GM19239 (cell line): ENCODE measurements around the gene CHST11.

DNA sequence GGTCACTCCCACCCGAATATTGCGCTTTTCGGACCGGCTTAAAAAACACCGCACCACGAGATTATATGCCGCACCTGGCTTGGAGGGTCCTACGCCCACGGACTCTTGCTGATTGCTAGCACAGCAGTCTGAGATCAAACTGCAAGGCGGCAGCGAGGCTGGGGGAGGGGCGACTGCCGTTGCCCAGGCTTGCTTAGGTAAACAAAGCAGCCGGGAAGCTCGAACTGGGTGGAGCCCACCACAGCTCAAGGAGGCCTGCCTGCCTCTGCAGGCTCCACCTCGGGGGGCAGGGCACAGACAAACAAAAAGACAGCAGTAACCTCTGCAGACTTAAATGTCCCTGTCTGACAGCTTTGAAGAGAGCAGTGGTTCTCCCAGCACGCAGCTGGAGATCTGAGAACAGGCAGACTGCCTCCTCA is 61.1 kb downstream of the C12orf42 start:
- RRBS = no CpG with 5 or more reads among the region's 17 CpGs

DNA sequence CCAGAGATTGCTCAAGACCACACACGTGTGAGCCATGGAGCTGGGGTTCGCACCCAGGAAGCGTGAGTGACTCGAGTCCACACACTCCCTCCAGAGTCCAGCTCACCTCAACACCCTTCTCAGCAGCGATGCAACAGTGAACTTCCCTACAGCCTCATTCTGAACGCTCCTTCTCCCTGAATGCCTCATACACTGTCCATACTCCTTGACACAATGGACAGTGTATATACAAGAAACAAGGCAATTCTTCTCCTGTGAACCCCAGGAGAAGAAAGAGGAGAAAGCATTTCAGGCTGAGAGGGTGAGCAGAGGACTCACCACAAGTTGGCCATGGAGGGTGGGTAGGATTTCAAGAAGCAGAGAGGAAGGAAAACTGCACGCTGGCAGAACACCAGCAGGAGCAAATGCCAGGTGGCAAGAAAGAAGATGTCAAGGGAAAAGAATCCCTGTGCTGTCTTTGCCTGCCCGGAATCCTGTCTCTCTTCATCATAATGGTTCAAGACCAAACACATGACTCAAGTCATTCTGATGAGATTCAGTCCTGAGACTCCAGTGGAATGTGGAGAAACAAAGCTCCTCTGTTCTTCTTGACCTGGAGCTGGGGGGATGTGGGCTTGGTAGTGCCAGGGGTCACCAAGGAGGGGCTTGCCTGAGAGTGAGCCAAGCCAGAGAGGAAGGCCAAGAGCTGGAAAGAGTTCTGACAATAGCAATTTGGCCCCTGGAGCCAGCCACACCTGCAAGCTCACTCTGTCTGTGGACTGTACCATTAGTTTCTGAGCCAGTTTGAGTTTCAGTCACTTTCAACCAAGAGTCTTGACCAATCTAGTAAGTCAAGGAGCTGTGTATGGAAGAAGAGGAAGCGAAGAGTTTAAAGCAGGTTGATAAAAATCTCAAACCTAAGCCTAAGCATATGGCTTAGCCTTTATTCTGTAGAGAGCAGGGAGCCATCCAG is 38.8 kb downstream of the NT5DC3 start:
- RRBS = no CpG with 5 or more reads among the region's 9 CpGs

DNA sequence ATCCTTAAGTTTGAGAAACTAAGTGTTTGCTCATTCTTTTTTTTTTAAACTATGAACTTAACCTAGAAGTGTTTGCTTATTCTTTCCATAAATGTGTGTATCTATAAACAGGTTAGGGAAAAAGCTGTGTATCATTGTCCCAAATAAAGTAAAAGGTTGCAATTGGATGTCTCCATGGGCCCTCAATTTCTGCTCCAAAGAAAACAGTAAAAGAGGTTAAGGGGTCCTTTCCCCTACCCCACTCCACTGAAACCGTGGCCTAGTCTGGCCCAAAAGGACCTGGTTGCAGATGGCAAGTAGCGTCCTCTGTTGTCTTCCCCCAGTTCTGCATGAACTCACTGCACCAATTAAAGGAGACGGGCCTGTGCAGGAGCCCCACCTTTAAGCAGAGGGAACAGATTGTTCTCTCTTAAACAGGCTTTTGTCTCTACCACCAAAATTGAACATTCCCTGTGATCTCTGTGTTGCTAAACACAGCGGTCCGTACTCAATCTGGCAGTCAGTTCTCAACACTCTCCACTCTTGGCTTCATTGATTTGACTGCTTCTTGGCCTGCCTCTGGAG is 7.7 kb upstream of the NT5DC3 start:
- RRBS = no CpG with 5 or more reads among the region's 5 CpGs

DNA sequence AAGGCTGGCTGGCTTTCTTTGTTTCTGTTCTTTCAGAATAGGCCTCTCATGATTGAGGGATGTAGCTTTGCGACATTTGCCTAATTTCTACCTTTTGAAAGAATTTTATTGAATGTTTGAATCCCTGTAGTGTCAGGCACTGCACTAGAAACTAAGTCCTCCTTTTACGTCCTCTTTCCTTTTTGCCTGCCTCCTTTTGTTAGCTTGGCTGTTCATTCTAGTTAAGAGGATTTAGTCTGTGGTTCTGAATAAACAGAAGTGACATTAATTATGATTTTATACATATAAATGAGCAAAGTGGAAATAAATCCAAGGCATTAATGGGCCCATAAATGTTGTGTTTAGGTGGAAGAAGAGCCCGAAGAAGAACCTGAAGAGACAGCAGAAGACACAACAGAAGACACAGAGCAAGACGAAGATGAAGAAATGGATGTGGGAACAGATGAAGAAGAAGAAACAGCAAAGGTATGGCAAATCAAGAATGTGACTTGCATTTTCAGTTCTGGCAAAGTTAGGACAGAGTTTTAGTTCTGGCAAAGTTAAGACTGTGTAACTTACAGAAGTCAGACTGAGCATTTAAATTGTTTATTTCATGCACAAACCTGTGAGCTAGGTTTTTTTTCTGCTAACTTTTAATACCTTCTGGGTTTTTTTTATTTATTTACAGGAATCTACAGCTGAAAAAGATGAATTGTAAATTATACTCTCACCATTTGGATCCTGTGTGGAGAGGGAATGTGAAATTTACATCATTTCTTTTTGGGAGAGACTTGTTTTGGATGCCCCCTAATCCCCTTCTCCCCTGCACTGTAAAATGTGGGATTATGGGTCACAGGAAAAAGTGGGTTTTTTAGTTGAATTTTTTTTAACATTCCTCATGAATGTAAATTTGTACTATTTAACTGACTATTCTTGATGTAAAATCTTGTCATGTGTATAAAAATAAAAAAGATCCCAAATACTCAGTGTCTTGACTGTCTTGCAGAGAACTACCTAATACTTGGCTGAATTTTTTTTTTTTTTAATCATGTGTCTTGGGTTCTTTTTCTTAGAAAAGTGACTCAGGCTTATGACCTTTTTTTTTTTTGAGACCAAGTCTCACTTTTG is 9.7 kb downstream of the UQCC6 start:
- RRBS = no CpG with 5 or more reads among the region's 4 CpGs

DNA sequence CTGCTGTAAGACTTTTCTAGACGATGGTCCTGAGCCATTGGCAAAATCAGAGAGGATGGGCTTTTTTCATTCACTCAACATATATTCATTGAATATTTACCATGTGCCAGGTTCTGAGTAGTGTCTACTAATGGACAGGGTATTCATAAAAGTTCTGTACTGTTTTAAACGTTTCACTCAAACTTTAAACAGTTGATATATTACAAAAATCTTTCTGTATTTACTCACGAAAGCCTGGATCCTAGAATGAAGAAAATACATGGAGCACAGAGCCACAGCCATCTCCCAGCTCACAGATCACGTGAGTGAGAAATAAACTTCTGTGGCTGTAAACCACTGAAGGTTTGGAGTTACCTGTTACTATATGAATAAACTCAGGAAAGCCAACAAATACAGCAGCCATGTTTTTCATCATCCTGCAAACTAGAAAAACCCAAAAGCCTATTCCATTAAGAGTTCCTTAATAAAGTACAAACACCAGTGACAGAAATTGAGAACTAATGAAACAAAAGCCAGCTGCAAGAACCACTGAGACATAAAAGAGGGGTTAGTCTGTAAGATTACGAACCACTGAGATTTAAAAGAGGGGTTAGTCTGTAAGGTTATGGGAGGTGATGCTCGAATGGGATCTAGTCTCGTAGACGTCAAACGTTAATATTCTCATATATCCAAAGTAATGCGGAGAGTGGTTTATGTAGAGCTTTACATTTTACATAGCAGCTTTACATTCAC is 820 bp upstream of the TDG start:
- RRBS = no CpG with 5 or more reads among the region's 10 CpGs

DNA sequence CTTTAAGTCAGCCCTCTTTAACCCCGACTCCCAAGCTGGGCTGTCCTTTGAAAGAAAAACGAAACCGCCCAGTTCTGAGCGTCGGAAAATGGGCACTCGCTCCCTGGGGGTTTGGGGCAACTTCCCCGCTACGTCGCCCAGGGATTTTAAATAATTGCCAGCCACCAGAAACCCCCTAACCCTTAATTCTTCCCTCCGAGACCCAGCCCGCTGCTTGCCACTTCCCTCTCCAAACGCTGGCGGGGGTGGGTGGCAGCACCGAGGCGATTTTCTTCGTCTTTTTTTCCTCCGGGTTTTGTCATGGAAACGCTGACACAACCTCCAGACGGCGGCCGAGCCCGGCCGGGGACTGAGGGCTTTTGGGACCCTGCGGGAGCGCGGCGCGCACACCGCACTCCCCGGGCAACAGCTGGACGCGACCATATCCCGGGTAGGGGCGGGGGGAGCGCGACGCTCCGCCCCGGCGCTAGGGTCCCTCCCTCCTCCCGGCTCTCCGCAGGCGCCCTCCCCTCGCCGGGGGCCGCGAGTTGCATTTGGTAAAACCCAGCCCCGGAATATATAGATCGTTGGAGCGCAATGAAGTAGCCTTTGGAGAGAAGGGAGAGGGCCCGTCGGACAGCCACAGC is at the start of gene CHST11:
TSS of gene CHST11 (plus strand) at position 532 of the 626 bp plus-strand sequence.
- RRBS = 1% methylated on average over 14 of the region's 52 CpGs

DNA sequence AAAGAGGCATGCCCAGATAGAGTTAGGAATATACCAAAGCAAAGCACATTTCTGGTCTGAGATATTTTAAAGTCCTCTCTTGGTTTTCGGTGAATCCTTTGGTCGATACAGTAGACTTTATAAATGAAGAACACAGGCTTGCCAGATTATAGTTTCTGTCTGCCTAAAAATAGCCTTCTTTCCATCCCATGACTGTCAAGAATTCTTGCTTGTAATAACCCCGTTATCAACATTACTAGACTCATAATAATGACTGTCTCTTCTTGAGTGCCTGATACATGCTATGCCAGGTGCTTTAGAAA is 30.1 kb downstream of the CHST11 start:
- RRBS = no CpG with 5 or more reads among the region's 3 CpGs

GRCh38 chr12:104559727-104560244 is 103.0 kb downstream of the CHST11 start:
- RRBS = no CpG with 5 or more reads among the region's 1 CpG

DNA sequence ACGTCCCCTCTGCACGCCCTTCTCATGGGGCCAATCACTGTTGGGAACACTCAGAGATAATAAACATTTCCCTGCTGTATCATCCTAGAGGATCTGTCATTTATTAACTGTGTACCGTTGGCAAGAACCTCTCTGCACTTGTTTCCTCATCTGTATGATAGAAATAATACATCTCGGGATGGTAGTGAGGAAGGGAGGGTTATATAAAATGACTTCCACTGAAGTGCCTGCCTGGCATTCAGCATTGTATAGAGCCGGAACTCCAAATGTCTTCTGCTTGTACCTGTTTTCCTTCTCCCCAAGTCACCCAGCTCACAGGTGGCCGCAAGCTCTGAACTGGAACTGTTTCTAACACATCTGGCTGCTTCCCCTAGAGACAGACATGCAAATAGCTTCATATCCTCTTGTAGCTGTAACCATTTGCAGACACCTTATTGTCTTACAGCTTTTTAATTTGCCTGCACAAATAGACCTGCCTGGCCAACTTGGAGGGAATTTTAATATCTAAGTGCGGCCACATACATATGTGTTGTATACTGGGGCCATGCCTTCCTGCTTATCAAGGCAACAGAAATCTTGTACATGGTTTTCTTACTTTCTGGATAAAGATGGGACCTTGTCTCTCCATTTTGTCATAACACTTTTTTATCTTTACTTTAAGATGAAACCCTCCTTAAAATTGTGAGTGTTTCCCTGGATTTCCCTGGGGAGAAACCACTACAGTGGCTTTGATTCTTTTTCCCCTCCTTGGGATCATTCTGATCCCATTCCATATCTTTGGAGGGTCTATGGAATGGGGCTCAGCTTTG is 126.0 kb downstream of the CHST11 start:
- RRBS = no CpG with 5 or more reads among the region's 7 CpGs

DNA sequence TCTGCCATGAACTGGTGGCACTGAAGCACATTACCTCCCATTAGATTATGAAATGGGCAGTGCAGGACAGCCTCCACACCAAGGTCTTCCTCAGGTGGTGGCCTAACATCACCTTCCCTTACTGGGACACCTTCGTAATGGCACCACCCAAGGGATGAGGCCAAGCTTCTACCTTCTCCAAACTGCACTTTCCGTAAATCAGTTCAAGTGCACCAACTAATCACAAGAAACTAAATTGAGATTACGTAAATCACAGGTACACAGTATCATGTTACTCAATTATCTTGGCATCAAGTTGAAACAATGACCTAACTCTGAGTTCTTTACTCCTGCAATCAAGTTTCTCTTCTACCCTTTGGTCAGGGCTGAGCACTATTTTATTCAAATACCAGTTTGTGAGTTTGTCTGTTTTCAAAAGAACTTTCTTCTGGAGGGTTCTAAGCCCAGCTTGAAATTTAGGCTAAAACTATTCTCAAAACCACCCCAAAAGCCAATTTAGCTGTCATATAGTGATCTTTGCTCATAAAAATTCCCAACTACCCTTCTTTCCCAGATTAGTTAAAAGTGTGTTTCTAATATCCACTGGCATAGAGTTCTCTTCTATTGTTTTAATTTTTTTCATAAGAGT is 13.7 kb downstream of the SLC41A2 start:
- RRBS = no CpG with 5 or more reads among the region's 3 CpGs

DNA sequence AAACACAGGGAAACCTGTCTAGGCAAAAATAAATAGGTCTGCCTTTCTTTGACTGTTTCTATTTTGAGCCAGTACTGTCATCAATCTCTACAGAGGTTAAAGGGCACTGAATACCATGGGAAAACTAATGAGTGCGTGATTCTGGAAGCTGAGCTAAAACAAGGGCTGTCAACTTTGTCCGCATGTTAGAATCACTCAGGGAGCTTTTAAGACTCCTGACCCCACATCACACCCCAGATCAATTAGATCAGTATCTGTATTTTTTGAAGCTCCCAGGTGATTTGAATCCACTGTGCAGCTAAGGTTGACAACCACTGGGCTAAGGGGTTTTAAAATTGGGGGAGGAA is 38.9 kb downstream of the NOPCHAP1 start:
- RRBS = no CpG with 5 or more reads among the region's 2 CpGs

DNA sequence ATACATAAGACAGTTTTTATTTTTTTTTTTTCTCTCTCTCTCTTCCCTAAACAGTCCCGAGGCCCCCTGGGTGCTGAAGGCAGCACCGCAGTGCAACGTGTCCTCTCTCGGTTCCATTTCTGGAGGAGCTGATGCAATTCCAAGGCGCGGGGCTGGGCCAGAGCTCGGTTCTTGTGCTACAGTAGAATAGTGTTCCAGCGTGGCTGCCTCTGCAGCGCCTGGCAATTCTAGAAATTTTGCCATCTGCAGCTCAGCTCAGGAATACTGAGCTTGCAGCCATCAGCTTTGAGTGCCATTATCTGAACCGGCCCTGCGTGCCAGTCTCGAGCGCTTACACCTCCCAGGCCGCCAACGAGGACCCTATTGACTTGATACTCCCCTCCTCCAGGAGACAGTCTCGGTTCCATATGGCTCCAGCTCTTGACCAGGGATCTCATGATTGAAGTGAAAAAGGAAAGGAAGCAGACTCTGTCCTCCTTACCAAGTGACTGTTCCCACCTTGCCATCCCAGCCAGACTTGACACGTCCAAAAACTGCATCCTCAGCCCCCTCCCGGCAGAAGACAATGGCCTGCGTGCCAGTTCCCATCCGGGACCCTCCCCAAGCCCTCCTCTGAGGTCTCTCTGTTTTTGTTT is 538 bp downstream of the ALDH1L2 start:
- RRBS = 10% methylated on average over 2 of the region's 20 CpGs

DNA sequence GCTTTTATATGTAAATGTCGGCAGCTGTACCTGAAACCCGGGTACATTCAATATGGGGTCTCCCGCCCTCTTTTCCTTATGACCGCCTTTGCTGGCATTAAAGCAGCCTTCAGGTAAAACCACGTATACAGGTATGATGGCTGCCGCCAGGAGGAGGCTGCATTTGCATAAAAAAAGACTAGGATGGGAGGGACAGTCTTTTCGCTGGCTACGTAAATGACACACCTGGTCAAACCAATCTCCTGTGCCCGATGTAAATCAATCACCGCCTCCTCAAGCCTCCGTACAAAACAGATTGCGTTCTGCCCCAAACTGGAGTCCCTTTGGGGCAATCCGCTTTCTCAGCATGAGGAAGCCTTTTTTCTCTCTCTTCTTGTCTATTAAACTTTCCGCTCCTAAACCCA is 8.1 kb upstream of the ALDH1L2 start:
- RRBS = no CpG with 5 or more reads among the region's 14 CpGs

DNA sequence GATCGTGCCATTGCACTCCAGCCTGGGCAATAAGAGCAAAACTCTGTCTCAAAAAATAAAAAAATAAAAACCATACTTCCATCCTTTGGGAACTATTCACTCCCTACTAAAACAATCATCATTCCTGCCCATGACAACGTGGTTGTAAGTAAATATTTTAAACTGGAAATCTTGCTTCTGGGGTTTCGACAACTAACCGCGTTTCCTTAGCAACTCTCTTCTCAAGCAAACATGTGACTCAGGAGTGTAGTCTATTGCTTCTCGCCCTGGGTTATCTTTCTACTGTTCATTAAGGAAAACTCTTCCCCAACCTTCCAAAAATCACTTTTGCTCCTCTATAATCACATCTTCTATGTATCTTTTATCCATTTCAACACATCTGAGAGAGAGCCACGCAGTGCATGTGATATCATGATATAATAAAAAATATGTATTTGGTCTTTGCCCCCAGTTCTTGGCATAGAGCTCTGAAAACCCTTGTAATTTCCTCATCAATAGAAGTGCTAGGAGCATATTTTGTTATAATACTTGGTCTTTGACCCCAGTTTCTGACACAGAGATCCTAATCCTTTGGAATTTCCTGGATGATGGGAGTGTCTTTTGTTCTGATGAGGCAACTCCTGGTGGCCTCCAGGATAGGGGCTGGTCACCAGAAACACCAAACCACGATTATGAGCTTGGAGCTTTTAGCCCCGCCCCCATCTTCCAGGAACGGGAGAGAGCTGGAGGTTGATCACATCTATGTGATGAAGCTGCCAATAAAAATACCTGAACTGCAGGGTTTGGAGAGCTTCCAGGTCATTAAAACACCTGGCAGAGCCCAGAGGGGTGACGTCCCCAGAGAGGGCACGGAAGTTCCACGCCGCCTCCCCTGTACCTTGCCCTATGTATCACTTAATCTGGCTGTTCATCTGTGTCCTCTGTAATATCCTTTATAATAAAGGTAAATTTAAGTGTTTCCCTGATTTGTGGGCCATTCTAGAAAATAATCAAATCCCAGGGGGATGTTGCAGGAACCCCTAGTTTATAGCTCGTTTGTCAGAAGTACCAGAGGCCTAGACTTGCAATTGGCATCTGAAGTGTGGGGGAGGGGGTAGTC is 21.5 kb downstream of the APPL2 start:
- RRBS = no CpG with 5 or more reads among the region's 15 CpGs

GRCh38 chr12:105628083-105628663 is 297.7 kb downstream of the C12orf75 start:
- RRBS = no CpG with 5 or more reads among the region's 28 CpGs

GRCh38 chr12:106083867-106084346 is 54.8 kb downstream of the NUAK1 start:
- RRBS = 60% methylated on average over 2 of the region's 11 CpGs

GRCh38 chr12:106107446-106107897 is 31.3 kb downstream of the NUAK1 start:
- RRBS = no CpG with 5 or more reads among the region's 3 CpGs

DNA sequence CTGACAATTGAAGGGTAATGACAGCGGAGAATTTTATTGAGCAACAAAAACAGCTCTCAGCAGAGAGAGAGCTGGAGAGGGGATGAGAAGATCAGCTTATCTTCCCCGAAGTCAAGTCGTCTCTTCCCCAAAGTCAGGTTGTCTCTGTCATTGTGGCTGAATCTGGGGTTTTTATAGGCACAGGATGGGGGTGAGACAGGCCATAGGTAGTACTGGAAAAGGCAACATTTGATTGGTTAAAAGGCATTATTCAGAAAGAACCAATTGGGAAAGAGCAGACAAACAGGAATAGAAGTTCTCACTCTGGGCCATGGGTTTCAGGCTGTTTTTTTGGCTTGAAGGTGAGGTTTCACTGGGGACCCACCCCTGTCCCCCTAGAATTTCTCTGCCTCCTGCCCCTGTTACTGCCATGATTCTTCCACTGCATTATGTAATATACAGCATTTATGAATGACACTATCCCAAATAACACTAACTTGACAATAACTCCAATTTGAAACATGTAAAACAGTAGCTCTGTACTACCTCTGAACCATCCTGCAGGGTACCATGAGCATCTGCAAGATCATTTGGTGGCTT is 23.0 kb upstream of the TCP11L2 start:
- RRBS = no CpG with 5 or more reads among the region's 3 CpGs

DNA sequence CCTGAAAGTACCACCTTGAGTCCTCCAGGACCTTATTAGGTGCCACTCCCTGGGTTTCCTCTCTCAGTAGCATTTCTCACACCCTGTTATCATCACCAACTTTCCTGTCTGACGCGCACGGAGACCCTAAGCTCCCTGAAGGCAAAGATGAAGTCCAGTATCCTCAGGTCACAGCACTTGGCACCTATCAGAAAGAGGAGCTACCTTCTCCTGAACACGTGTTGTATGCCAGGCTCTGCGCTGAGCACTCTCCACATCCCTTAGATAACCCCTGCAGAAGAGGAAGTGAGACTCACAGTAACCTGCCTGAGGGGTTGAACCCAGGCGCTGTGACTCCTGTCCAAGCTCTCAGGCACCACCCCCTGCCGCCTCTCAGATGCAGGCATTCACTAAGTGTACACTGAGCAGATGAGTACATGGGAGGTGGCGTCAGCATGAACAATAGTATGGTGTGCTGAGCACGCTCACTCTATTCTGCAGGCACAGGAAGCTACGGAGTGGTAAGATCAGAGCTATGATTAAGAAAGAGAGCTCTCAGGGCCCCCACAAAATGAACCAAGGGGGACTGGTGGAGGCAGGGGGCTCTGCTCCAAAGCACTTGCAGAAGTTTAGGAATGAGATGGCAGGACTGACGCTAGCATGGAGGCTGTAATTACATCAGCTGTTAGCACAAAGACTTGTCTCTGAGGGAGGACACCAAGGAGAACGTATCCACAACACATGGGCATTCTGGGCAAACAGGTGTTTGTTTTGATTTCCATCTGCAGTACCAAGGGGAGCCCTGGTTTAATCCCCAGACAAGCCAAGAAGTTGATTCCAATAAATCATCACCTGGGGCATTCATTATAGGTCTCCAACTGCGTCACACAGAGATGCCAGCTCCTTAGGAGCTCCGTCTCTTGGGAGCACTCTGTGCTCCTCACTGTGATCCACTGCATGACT is 20.8 kb upstream of the RIC8B start:
- RRBS = no CpG with 5 or more reads among the region's 14 CpGs

DNA sequence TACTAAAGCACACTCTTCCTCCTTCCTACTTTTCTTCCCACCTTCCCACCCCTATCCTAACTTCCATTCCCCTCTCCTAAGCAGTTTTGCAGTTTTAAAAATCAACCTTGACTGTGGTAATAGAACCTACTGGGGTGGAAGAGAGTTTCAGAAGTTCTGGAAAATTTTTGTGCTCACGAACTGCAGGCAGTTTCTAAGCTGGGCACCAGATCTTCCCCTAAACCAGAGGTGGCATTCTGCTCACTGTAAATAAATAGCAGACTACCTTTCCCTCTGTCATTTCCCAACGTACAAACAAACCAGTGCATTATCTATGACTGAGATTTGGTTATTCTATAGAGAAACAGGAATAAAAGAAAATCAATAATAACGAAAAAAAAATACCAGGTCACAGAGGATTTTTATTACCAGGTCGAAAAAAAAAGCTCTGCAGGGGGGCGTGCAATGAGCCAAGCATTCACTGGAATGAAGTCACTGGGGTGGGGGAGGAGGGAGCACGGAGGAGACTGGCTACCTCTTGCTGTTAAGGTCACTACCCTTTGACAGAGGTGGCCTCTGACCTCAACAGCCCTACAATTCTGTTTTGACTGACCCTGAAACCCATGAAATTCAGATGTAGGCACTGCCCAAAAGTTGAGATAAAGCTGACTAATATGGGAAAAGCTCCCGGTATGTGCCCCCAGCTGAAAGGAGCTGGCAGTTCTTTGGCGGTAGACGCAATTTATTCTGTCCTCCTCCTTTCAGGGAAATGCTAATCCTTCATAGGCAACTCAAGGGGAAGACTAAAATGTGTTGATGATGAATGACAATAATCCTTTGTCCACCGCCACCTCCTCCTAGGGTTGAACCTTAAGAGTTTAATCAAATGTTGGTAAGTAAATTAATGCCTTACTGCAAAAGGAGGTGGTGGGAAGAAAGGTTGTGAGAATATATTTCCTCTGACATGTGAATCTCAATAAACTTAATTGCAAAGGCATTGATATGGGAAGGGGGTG is 6.6 kb upstream of the RIC8B start:
- RRBS = no CpG with 5 or more reads among the region's 10 CpGs